ENCODE data around the genes ANKUB1 and SIAH2.

DNA sequence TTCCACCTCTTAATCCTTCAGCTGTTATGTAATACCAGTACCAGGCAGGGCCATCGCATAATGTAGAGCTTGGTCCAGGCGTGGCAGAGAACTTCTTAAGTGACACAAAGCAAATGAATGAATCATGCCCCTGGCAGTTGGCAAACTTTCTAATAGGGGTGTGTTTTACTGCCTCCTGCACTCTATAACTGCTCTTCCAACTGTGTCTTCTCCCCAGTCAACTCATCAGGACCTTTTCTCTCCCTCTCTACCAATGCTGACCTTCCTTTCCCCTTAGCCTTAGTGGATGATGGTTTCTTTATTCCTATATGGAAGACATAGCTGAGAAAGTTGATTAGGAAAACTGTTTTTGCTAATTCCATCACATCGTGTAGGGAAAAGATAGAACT, 745 bp upstream of the TM4SF4 start:
- RRBS = no CpG with 5 or more reads among the region's 3 CpGs

DNA sequence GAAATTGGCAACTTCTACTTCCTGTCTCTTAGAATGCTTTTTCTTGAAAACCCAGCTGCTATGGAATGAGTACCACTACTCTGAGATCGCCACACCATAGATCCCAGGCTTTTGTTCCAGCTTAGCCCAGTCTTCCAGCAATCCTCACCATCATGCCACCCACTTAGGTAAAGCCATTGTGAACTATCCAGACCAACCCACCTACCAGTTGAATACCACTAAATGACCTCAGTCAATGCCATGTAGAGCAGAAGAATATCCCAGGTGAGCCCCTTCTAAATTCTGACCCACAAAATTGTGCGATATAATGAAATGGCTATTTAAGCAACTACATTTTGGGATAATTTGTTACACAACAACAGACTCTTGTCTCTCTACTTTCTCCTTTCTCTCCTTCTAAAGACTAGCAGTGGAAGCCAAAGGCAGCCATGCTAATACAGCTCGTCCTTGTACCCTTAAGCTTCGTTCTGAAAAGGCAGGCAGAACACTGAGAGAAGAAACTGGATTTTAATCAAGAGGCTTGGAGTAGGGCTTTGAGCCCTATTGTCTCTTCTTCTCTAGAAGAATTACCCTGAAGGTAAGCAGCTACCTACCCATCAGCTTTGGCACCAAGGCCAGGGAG, 67.3 kb downstream of the TM4SF4 start:
- RRBS = no CpG with 5 or more reads among the region's 4 CpGs

DNA sequence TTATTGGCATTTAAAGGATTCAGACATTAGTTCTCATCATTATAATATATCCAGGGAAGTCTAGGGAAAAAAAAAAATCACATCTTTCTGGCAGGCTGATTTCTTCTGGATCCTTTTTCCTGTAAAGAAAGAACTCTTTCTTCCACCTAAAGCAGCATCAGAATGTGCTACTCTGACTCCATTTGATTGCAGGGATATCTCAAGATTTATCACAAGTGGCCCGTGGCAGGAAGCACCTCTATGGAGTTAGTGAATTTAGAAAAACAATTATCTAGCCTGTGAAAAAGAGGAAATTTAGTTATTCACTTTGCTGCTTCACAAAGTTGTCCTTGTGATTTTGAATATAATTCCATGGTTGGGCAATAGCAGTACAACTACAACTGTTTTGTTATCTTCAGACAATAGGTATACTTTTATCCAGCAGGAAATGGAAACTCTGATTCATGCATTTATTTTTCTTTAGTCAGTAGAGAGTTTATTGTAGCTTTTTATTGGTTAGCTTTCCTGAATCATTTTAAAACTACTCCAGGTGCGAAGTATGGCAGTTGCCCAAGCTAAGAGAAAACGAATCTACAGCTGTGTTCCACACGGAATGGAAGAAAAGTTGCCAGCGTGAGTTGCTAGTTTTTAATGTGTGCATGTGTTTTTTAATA, 80.2 kb downstream of the TM4SF4 start:
- RRBS = no CpG with 5 or more reads among the region's 5 CpGs

GRCh38 chr3:149570936-149571456, 86.8 kb downstream of the WWTR1 start:
- RRBS = no CpG with 5 or more reads among the region's 3 CpGs

- RRBS = no CpG with 5 or more reads among the region's 11 CpGs
Measured at GRCh38 chr3:149575571-149576807, 81.8 kb downstream of the WWTR1 start.

- RRBS = 100% methylated on average over 1 of the region's 10 CpGs
Measured at GRCh38 chr3:149581456-149582369, 76.1 kb downstream of the WWTR1 start.

GRCh38 chr3:149612692-149613452, 45.0 kb downstream of the WWTR1 start:
- RRBS = no CpG with 5 or more reads among the region's 5 CpGs

DNA sequence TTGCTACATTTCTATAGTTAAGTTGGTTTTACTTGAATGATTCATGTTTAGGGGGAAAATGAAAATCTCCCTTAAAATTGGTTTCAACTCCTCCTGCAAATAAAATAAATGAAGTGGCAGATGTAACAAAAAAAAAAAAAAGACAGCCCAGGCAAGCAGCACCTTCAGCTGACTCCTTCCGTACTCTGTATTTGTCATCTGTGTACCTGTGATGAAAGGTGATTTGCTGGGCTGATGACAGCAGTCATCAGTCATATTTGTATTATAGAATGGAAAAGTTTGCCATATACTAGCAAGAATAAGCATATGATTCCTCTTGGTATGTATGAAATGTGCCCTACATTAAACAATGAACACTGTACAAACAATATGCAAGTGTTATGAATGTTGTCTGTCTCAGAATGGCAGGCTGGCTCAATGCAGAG, 44.1 kb upstream of the WWTR1 start:
- RRBS = no CpG with 5 or more reads among the region's 1 CpG

GRCh38 chr3:149792385-149792844, at the start of gene ANKUB1:
Gene ANKUB1, minus strand, starts transcription at chr3:149792554.
- RRBS = no CpG with 5 or more reads among the region's 3 CpGs

DNA sequence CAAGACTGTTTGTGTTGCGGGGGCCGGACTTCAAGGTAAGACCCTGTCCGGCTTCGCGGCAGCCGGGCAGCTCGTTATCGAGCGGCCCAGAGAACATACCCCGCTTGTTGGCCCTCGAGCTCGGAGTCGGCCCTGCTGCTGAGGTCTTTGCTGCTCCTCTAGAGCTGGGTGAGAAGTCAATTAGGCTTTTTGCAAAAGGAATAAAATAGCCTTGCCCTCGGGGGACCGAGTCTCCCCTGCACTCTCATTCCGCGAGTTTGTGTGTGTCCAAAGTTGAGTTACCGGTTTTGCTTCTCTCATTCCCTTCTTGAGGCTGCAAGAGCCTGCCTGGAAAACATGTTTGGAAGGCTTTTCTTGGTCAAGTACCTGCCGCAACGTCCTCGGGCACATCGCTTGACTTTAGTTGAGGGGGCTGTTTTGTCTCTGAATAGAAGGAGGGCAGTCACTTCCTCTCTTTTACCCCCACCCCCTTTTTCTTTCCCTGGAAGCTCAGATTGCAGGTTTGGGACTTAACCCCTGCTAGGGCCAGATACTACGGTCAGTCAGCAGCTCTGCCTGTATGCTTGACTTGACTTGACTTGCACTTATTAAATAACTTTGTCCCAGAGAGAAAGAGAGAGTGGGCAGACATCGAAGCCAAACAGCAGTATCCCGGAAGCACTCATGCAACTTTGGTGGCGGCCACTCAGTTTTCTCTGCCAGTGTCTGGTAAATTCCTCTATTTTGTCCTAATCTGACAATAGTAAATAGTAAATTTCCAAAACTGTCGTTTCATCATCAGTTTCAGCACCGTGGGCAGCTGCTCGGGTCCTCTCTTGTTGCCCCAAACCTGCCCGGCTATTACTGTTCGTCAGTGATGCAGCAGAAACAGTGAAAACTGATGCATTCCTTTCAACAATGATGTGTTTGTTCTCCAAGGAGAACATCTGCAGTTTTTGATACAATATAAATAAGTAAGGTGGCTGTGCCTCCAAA, 591 bp downstream of the RNF13 start:
- RRBS = 4% methylated on average over 2 of the region's 31 CpGs

DNA sequence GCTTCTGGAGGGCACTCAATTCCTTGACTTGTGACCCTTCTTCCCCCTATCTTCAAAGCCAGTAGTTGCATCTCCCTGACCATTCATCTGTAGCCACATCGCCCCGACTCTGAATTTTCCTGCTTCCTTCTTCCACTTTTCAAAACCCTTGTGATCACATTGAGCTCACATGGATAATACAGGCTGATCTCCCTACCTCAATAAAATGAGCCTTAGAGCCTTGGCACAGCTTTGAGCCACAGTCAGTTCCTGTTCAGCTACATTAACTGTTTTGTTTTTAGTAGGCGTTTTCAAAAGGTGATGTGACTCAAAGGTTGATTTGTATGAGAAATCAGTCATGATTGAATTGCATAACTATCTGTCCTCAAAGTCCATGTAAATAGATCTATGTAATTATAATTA, 12.4 kb downstream of the PFN2 start:
- RRBS = no CpG with 5 or more reads among the region's 3 CpGs

- RRBS = no CpG with 5 or more reads among the region's 28 CpGs
Measured at GRCh38 chr3:150050448-150051061, 79.9 kb upstream of the PFN2 start.

- RRBS = 100% methylated on average over 1 of the region's 16 CpGs
Measured at GRCh38 chr3:150147112-150148278, 176.8 kb upstream of the PFN2 start.

DNA sequence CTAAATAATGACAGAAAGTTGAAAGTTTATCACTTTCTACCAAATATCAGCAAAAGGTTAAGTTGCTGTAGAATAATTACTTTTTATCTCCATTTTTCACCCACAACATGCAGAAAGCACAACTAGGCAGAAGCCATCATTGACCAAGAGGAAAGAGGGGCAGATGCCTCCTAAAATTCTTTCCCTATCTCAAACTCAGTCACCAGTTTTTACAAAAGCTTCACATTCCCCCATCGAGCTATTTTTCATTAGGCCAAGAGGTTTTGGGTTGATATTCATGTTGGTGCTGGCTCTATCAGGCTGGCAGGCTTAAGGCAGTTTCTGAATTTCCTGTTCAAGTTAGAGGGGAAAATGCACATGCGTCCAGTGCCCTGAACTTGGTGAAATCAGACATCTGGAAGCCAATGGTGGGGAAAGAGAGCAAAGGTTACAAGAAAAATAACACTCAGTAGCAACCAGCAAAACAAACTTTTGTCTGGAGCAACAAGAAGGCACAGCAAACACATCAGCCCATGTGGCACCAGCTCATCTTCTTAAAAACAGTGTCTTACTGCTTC, 155.8 kb upstream of the TSC22D2 start:
- RRBS = no CpG with 5 or more reads among the region's 2 CpGs

- RRBS = no CpG with 5 or more reads among the region's 5 CpGs
Measured at GRCh38 chr3:150254303-150254890, 153.7 kb upstream of the TSC22D2 start.

DNA sequence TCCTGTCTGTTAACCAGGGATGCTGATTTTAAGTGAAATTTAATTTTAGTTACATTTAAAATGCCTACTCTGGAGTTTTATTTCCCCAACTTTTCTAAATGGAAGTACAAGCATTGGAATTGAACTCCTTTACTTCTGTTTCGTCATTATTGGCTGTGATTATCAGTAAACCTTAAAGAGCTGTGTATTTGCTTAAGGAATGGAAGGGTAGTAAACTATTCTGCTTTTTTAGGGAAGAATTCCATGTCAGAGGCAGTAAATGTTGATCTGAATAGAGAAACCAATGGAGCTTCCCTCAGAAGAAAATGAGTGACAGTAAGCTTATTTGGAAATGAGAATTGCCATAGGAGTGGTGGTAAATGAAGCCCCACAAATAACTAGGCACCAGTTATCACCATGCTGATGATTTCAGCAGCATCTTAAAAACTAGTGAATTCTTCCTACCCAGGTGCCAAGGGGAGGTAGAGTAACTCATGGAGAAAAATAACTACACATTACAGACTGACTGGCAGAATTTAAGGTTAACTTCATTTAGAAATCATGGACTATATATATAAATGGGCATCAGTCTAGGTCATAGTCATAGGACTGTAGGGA, 20.9 kb downstream of the TSC22D2 start:
- RRBS = no CpG with 5 or more reads among the region's 1 CpG

- RRBS = no CpG with 5 or more reads among the region's 15 CpGs
Measured at GRCh38 chr3:150727564-150728345, 24.0 kb upstream of the ERICH6 start.

DNA sequence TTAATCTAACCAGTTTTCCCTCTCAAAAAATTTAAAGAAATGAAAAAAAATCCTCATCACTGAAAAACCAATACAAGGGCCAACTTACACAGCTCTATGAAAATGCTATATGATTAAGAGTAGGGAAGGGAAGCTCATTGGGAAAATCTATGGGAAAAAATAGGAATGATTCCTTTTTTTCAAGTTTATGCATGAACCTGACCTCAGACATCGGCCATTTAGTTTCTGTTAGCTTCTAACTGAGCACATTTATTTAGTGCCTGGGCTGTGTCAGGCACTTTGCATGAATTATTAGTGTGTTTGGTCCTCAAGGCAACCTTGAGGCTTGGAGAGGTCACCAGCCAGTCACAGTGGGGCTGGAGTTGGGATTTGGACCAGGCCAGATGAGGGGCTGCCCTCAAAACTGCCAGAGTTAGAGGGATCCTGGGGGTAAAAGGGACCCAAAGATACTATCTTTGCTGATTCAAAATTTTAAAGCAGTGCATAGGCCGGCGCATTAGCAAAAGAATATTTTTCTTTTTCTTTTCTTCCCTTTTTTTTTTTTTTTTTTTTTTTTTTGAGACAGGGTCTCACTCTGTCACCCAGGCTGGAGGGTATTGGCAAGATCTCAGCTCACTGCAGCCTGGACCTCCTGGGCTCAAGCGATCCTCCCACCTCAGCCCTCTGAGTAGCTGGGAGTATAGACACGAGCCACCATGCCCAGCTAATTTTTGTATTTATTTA, 8.0 kb downstream of the SIAH2 start:
- RRBS = no CpG with 5 or more reads among the region's 5 CpGs

DNA sequence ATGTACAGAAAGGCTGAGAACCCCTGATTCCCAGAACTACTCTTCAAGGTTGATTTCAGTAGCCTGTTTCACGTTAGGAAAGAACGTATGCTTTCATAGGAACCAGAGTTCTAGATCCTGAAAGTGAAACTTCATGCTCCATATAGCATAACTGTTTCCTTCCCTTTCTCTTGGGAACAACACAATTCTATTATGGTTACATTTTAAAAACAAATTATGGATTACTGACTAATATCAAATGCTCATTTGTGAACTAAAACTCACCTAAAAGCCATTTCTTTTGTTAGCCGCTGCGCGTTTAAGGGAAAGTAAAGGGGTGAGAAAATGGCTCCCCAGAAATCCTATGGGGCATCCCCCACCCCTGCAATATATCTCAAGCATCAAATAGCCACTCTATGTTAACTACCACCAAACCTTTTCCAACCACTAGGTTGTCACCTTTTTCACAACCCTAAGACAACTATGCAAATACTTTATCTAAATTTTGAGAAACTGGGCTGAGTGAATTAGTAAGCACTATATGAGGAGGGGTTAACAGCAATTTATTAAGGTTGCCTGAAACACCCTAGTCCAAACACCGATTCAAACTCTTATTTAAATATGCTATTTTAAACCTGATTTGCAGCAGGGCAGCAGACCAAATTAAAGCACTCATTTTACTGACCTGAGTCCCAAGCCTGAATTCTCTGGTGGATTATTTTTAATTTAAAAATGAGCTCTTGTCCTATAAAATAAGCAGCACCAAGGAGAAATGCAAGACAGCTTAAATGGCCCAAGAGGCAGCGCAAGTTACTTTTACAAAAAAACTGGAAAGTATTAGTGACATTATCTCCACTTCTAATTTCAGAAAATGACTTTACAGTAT, 2.3 kb downstream of the SIAH2 start:
- RRBS = no CpG with 5 or more reads among the region's 7 CpGs

DNA sequence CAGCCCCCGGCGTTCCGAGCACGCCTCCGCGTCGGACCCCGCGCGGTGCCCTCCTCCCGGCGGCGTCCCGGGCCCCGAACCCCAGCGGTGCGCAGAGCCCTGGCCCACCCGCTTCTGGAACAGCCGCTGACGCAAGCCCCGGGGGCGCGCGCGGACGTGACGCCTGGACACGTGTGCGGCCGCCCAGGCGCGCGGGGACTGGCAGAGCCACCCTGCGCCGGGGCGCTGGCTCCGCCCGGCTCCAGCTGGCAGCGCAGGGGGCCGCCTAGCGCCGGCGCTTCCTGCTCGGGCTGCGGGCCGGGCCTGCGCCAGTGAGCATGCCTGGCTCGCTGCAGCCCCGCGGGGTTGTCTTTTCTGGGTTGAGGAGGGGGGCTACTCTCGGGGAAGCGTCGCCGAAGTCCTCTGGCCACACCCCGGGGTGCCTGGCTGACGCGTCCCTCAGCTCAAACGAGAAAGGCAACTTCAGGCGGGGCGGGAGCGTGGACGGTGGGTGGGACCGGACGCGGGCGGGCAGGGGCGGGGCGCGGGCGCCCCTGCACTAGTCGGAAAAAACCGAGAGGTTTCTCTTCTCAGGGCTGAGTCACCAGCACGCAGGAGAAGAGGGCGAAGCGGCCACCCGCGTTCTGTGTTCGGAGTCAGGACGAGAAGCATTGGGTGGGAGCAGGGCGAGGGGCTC, at the start of gene SIAH2:
Gene SIAH2, minus strand, starts transcription at position 137 of the 676 bp plus-strand sequence.
- RRBS = 2% methylated on average over 50 of the region's 80 CpGs

All from HL-60 (cell line).